Metastatic Lung Carcinoma in the Adrenal Gland (tissue), 1 donor: ENCODE measurements around the genes CFAP107, PRAMEF27, PRAMEF25 and PRDM2.

DNA sequence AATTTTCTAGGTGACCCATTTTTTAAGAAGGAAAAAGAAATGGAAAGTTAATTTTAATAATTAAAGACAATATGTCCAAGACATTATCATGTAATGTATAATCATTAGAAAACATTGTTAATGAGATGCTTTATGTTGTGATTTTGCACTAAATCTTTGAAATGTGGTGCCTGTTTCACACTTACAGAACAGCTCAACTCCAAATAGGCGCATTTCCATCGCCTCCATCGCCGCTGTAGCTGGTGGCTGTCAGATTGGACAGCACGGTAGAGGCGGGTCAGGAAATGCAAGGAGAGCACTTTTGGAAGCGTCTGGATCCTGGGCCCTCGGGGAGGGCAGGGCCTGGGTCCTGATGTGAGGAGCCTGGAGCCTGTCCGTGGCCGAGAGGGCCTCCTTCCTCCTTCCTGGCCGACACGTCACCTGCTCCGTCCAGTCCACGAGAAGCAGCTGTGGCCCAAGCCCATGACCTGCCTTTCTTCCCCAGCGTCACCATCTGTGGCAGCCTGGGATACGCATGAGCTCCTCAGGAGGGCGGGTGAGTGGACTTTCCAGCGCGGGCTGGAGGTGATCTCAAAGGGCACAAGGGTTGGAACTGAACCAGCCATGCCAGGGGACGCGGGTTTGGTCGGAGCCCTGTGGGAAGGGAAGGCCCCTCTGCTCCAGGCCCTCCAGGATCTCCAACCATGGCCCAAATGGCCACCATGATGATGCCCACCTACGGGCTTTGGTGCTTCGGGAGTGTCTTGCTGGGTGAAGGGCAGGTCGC lies 90.6 kb downstream of the DHRS3 start:
- PRO-cap: no peak

DNA sequence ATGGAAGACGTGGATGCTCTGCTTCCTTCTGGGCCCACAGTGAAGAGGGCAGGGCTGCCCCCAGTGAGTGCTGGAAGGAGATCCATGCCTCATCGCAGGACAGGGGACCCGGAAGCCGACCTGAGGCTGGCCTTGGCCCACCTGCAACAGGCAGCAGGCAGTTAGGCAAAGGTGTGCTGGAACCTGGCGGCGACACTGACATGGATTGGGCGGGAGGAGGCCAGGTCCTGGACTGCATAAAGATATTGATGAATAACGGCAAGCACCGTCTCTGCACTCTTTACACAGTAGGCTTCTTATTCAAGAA lies 62.5 kb downstream of the DHRS3 start:
- PRO-cap: no peak

DNA sequence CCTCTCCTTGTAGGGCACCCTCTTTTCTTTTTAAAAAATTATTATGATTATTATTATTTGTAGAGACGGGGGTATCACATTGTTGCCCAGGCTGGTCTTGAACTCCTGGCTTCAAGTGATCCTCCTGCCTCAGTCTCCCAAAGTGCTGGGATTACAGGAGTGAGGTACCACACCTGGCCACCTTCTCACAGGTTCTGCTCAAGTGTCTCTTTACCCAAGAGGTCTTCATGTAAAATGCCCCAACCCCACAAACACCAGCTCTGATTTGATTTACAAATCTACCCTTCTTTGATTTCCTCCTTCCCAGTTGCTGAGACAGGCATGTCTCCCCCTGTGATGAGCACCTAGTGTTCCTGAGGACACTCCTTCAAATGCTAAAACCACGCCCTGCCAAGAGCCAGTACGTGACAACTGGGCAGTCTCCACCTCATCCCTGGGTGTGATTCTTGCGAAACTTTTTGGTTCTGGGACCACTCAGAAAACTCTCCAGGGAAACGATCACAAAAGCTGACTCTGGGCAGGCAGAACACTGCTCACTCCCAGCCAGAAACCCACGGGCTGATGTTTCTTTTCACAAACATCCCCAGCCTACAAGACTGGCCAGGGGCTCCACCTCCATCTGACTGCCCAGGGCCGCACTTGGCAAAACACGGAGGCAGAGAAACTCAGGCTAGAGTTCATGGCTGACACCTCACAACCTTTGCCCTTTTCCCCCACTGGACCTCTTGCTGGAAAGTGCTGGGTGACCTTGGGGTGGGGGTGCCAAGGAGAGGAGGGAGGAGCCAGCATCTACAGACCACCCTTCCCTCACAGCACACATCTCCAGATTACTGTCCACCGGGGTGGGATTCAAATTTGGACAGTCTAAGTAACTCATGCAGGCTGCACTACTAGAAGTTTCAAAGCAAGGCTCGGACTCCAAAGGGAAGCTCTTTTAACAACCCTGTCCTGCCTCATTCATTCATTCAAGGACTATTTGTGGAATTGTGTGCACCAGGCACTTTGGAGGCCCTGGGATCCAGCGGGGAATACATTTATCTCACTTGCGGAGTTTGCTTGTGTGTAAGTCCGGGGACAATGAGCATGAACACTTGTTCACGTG lies 24.3 kb downstream of the DHRS3 start:
- PRO-cap: unidirectional peak, plus-strand start at position 503 of the sequence

GRCh38 chr1:12601622-12602707 lies 16.0 kb downstream of the DHRS3 start:
- PRO-cap: no peak

DNA sequence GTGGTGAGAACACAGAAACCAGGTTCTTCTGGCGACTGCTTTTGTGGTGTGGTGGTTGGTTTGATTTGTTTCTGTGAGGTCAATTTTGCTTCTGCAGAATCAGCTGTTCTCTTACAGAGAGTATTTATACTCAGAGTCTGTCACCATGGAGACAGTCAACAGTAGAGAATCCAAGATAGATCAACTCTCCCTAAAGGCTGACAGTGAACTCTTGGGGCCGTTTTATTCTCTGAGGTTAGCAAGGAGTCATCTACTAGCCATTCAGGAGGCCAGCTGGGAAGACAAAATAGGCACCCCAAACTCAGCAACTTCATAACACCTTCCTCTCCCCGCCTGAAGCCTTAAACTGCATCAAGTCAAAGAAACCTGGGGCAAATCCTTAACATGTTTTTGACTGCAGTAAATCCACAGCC lies at the start of gene CFAP107:
Gene CFAP107 (plus strand): TSS at position 154 of the 413 bp plus-strand sequence.
- PRO-cap: no peak

- PRO-cap: no peak
Measured at GRCh38 chr1:13056411-13056812, at the start of gene PRAMEF27. PRAMEF27 (minus strand) TSS chr1:13056575.

DNA sequence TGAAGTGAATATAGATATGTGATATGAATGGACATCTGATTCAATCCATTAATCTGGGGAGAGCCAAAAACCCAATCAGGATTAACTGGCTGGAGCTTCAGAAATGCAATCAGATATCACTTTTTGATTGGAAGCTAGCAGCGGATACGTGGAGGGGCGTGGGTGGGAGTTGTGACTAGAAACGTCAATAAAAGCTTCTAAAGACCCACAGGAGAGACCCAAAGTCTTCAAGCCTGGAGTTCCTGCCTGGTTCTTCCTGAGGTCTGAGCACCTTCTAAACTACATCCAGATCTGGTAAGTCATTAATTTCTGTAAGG lies at the start of gene PRAMEF25:
Gene PRAMEF25 (plus strand): TSS at position 161 of the 317 bp plus-strand sequence.
- PRO-cap: no peak

DNA sequence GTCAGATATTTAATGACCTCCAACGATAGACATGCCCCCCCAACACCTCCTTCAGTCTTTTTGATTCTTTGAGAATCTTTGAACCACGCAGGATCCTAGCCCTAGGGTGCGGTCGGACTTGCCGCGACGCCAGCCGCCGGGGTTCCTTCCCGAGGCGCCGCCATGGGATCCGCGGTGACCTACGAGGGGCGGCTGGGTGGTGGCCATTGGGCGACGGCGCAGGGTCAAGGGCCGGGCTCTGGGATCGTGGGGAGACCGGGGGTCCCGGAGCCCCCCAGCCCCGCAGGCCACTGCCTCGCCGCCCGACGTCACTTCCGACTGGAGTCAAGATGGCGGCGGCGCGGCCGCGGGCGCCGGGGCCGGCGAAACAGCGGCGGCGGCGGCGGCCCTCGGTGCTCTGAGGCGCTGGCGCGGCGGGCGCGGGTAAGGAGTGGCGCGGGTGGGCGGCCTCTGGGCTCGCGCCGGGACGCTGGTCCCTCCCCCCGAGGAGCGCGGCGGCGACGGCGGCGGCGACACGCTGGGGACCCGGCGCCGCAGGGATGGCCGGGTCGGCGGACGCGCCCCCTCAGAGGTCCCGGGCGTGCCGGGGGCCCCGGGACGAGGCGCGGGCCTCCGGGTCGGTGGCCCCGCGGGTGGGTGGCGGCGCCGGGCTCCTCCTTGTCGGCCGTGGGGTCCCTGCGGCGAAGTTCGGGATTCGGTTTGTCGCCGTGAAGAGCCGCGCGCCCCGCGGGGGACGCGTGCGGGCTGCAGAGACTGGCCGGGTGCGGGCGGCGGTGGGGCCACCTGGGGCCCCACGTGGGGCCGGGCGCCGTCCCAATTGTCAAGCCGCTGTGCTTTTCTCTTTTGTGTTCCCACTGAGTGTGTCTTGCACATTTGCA lies at the start of gene PRDM2:
Gene PRDM2 (plus strand): TSS at position 311 of the 878 bp plus-strand sequence.
- PRO-cap: bidirectional peak, plus-strand start at position 317 of the sequence, minus-strand start at position 320 of the sequence

DNA sequence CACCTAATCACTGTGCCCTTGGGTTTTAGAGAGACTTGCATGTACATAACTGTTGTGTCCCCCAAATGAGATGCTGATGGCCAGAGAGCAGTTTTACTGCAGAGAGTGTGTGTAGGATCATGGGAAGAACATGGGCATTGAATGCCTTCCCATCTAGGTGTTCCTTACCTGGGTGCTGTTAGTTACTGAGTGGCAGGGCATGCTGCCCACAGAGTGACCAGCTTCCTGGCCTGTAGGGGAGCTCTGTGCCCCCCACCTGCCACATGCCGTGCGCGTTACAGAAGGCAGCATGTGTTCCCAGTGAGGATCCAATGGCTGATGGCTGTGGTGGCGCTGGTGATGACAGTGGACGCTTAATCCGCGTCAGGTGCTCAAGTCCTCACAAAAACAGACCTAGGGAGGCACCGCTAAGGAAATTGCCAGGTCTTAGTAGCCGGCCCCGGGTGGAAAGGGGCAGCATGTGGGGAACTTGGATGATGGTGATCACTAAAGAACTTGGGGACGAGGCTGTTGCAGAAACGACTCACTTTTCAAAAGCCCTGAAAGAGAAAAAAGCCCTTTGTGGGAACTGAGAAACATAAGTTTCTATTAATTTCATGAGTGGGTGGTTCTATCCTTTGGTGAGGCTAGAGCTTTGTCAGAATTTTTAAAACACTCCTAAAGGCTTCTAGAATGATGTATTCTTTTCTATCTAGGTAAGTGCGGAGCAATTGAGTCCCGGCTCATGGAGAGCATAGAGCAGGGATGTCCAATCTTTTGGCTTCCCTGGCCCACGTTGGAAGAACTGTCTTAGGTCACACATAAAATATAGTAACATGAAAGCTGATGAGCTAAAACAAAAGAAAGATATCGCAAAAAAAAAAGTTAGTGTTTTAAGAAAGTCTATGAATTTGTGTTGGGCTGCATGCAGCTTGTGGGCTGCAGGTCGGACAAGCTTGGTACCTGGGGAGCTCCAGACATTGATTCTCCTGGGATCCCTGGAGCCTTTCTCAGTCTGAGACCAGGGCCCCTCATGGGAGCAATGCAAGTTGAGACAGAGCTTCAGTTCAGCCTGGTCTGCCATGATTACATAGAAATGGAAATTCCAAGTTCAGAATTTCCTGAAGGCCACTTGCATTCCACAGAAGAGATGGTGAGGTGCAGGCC lies 93.4 kb downstream of the PRDM2 start:
- PRO-cap: no peak

DNA sequence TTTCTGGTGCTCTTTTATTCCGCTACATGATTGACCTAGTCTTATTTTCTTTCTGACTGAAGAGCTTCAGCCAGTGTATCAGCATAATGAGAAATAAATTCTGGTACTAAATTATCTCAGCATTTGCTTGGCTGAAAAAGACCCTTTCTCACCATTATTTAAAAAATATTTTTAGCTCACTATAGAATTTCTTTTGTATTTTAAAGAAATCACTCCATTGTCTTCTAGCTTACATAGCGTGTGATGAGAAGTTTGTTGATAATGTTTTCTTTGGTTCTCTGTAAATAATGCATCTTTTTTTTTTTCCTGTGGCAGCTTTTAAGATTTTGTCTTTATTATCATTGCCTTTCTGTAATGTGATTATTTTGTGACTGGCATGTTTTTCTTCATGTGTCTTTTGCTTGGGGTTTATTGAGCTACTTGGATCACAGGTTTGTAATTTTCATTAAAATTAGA lies 389.8 kb downstream of the PRDM2 start:
- PRO-cap: no peak

DNA sequence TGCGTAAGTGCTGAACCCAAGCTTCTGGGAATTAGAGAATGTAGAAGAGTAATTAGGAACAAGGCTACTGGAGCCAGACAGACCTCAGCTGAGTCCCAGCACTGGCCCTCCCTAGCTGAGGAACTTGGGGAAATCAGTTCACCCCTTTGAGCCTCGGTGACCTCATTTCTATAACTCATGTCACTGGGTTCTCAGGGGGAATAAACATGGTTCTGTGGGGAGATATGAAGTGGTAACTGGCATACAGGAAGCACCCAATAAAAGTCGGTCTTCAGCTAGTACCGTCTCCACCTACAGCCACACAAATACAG lies 44.6 kb upstream of the KAZN start:
- PRO-cap: no peak

GRCh38 chr1:14833518-14833927 lies 235.0 kb downstream of the KAZN start:
- PRO-cap: no peak

DNA sequence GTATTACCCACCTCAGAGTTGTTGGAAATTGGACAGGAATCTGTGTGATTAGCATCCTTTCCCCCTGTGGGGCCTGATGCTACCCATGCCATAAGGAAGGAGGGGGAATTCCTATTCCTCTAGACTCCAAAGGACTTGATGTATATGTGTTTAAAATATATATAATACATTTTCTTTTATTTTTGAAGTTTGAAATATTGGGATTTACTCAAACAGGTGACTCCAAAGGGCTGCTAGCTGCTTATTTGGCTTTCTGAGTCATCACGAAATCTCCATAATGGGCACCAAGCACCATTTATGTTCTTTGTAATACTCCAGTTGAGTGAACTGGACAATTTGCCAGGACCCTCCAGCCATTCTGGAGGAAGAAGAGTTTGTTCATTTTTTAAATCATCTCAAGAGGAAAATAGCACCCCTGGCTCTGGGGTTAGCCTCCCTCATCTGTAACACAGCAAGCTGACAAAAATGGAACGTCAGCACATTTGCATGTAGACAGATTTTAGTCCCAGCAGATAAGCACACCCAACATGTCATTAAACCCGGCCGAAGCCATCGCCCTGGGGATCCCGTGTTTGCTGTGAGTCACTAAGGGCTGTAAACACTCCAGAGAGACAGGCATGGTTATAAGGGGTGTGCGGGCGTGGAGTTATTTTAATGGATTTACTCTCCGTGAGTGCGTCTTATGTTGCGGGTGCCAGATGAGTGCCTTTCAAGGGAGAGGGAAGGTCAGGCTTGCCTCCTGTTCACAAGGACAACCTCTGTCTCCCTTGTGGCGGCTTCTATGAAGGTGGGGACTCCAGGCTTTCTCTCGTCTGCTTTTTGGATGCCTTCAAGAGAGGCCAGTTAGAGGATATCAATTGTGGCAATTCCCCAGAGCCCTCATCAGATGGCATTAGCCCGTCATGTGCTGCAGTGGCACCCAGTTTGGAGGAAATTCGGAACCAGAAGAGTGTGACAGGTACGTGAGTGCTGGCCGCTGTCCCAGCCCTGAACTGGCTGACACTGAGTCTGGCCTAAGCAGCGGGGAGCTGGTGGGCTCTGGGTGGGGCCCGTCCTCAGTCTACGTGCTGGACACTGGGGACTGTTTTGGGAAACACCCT lies 224.1 kb upstream of the TMEM51 start:
- PRO-cap: no peak

GRCh38 chr1:15023598-15024359 lies 129.8 kb upstream of the TMEM51 start:
- PRO-cap: no peak

GRCh38 chr1:15027784-15028242 lies 125.7 kb upstream of the TMEM51 start:
- PRO-cap: no peak

- PRO-cap: no peak
Measured at GRCh38 chr1:15116958-15117812, 36.4 kb upstream of the TMEM51 start.

GRCh38 chr1:15139533-15140393 lies 13.8 kb upstream of the TMEM51 start:
- PRO-cap: no peak

DNA sequence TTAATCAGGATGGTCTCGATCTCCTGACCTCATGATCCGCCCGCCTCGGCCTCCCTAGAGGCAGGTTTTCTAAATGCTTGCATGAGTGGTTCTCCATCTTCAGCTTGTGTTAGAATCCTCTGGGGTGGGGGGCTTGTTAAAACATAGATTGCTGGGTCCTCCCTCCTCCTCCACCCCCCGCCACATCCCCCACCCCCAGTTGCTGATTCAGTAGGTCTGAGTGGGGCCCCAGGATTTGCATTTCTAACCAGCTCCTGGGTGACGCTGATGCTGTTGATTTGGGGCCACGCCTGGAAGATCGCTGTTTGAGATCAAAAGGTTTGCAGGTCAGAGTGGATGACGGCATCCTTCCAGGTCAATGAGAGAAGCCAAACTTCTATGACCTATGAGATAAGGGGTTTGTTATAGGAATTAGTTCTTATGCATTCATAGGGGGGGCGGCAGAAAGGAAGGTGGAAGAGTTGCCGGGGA lies 17.4 kb downstream of the TMEM51 start:
- PRO-cap: no peak

DNA sequence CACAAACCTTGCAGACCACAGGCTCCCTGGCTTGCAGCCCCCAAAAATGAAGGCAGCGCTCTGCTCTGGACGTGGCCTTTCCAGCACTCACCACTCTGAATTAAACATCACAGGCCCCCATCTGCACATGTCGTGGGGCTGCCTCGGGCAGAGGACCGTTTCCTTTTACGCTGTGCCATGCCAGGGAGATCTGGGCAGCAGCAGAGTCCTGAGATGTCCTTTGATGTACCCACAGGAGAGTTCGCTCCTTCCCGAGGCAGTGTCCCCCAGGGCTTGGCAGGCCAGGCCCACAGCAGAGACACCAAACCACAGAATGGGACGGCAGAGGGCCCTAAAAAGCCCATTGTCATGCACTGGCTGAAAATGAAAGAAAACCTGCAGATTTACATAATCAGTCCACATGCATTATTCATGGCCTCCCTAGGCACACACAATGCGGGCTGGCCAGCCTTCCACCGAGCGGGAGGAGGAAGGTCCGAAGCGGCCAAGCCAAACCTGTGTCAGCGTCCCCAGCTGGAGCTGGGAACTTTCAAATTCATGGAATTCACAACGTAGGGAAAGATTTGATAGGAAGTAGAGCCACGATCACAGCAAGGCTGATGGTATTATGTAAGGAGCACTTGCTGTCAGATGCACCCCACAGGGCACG lies 25.4 kb upstream of the EFHD2 start:
- PRO-cap: no peak

DNA sequence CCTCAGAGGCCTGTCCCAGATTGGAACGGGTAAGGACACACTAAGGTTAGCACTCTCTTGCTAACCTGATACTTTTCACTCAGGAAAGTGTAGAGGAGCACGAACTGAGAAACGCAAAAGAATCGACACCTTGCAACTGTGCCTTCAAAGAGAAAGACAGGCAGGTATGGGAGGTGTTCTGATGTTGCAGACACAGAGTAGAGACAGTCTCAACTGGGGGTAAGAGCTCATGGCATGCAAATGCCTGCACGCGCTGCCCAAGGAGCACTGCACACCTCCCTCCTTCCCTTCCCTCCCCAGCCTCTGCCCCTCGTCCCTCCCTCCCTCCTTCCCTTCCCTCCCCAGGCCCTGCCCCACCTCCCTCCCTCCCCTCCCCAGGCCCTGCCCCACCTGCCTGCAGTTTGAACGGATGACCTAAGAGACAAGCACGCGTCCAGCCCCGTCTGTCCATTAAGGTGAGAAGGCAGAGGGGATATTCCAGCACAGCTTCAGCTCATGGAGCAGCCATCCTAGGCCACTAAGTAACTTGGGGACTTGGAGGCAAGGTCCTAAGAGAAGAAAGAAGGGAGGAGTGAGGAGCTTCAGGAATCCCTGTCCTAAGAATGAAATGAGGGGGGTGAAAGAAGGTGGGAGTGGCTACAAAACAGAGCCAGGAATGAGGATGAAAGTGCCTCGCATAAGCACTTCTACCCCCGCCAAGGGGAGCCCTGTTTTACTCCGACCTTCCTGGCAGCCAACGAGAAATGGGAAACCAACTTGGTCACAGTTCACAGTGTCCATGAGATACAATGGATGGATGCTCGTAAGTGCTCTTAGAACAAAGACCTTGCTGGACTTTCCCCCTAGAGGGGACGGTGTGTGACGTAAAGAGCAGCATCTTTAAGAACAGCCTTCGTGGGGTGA lies 21.5 kb upstream of the EFHD2 start:
- PRO-cap: no peak